Subcutaneous preadipocyte (primary cell): ENCODE measurements around the genes NOL9 and KLHL21.

- CAGE, long polyA plus RNA = no peak
Measured at GRCh38 chr1:6554093-6555008, at the start of gene NOL9. Gene NOL9 (minus strand): TSS chr1:6554513.

GRCh38 chr1:6592293-6592596 lies 10.4 kb downstream of the KLHL21 start:
- CAGE, long polyA plus RNA = no peak

- CAGE, long polyA plus RNA = no peak
Measured at GRCh38 chr1:6602374-6602946, at the start of gene KLHL21. Gene KLHL21 (minus strand): TSS chr1:6602869.

- CAGE, long polyA plus RNA = no peak
Measured at GRCh38 chr1:6866779-6867139, 81.5 kb downstream of the CAMTA1 start.

- CAGE, long polyA plus RNA = no peak
Measured at GRCh38 chr1:7117507-7118184, 332.4 kb downstream of the CAMTA1 start.

GRCh38 chr1:7334525-7335216 lies 436.4 kb upstream of the VAMP3 start:
- CAGE, long polyA plus RNA = no peak

- CAGE, long polyA plus RNA = no peak
Measured at GRCh38 chr1:7389697-7390344, 381.3 kb upstream of the VAMP3 start.

DNA sequence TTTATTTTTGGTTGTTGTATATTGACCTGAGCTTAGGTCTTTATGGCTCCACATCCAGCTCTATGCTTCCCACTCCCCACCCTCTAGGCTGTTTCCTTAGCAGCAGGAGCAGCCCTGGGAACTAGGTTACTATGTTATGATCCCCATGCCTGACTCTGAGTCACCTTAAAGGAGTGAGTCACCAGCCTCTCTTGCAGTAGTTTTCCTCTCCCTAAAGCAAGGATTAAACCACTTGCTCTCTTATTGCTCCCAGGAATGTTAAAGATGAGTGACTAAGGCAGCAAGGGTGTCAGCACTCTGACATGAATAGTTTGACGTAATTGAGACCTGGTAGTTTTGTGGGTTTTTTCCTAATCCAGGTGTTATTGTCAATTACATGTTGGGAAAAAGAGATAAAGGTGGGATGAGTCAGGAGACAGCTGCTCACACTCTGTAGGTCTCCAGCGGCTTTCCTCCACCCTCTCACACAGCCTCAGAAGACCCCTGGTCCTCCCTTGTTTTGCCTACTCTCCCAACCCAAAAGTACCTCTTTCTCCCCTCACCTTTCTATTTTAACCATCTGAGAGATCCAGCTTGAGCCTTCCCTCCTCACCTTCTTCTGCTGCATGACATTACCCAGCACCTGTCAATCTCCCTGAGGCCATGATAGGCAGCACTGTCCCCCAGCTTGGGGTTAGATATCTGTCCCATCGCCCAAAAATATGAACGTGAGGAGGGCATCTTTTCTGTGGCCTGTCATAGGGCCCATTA lies 369.1 kb upstream of the VAMP3 start:
- CAGE, long polyA plus RNA = no peak

GRCh38 chr1:7543252-7543641 lies 227.8 kb upstream of the VAMP3 start:
- CAGE, long polyA plus RNA = no peak

- CAGE, long polyA plus RNA = no peak
Measured at GRCh38 chr1:7705266-7706199, 65.6 kb upstream of the VAMP3 start.

DNA sequence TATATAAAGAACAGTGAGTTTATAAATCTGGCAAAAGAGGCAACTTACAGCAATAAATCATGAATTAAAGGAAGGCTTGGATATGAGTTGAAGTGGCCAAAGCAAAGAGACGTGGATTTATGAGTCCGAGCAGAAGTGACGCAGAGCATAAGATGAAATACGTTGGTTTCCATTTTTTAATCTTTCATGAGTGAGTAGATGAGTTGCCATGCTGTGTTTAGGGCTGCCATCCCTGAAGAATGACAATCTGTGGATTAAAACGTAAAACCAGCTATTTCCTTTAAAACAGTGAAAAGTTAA lies 344 bp upstream of the UTS2 start:
- CAGE, long polyA plus RNA = no peak

GRCh38 chr1:8013426-8014416 lies 12.4 kb downstream of the ERRFI1 start:
- CAGE, long polyA plus RNA = no peak

- CAGE, long polyA plus RNA = no peak
Measured at GRCh38 chr1:8015731-8016278, 10.3 kb downstream of the ERRFI1 start.

GRCh38 chr1:8082878-8083342 lies 56.8 kb upstream of the ERRFI1 start:
- CAGE, long polyA plus RNA = no peak

DNA sequence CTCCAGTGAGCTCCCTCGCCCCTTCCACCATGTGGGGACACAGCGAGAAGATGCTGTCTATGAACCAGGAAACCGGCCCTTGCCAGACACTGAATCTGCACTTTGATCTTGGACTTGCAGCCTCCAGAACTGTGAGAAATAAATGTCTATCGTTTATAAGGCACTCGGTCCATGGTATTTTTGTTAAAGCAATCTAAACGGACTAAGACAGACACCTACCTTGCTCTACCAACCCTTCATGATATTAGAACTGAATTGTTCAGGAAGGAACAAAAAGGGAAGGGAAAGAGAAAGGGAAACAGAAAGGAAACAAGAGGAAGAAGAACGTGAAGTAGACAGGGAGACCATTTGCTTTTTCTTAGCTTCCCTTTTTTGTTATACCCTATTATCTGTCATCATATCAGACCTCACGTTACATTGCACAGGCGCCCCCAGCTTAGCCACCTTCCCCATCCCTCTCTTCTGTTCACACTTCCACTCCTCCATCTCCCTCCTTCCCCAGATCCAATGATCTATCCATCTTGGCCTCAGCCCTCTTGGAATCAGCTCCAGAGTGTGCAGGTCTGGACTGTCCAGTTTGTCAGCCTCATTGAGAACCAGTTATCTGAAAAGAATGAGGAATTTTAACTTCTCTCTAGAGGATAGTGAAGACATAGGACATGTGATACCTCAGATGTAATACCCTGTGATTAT lies 100.9 kb upstream of the ERRFI1 start:
- CAGE, long polyA plus RNA = no peak

GRCh38 chr1:8392238-8393132 lies 74.6 kb downstream of the SLC45A1 start:
- CAGE, long polyA plus RNA = no peak

DNA sequence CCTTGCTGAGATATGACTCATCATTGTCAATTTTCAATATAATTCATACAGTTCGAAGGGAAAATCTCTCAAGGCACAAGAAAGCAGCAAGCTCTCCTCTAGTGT lies 106.4 kb downstream of the SLC45A1 start:
- CAGE, long polyA plus RNA = no peak

DNA sequence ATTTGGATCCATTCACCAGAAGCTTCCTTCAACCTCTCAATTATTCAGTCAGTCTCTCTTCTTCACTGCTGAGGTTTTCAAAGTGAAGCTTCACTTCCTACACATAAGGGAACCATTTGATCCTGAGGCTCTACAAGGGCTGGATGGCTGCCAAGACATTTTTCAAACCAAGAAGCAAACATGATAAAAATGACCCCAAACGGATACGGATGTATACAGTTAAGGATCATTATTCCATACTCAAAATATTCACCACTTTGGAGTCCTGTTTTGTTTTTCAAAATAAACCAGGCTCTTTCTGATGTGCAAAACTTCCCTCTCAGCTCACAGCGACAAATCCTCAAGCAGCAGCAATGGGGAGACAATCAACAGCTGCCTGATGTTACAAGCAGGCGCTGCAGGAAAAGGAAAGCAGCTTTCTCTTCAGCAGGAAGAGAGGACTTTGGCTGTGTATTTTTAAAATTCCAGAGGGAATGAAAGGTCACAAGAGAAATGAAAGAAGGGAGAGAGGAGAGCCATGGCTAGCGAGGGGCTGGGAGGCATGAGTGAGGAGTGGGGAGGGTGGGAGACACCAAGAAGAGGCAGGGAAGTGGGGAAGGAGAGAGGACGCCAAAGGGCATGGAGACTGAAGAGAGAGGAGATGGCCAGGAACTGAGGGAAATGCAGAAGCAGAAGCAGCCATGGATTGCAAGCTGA lies 145.4 kb downstream of the SLC45A1 start:
- CAGE, long polyA plus RNA = no peak

DNA sequence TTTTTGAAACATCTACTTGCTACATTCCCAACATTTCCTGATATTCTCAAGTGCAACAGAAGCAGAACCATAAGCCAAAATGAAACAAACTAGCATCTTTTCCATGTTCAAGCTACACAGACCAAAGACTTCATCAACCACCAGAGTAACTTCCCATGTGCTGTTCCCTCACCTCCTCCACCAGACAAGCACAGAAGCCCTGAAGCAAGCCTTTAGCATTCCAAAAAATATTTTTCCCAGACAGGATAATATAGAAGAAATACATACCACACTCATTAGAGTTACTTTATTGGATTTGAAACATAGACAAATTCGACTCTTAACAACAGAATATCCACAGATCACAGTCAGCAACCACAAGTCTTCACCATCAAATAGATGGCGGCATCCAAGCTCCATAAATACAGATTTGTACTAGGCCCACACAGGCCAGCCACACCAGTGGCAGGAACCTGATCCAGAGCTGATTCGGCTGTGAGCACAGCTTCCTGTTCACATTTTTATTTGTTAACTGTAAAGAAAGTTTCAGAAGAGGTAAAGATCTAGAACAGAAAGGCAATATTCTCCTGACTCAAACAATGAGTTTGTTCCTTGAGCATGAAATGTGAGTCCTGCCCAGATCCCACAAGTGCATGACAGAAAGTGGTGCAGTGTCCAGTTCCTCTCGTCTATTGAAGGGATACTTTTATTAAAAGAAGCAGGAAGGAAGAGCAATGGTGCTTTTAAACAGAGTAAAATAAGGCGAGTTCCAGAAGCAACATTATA lies 205.7 kb downstream of the SLC45A1 start:
- CAGE, long polyA plus RNA = no peak

GRCh38 chr1:8620525-8621235 lies 196.8 kb downstream of the RERE start:
- CAGE, long polyA plus RNA = no peak